ENCODE measurements around a stretch of chr5.

DNA sequence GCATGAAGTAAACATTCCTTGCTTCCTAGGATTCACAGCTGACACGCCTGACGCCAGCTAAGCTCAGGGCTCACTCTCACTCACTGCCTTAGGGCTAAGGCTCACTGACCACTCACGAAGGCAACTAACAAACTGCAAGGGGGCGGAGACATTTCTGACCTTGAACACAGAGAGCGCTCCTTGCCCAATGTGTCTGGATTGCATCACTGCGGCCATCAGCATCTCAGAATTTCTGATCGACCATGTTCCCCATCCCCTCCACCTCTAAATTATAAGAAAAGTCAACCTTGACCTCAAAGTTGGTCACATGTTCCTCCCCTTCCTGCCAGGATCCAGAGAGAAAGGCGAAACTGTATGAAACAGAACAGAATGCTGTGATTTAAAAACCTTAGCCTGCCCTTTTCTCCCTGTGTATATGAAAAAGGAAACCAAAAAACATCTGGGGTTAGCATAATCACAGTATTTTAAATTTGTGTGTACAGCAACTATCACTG is 372.5 kb downstream of the EBF1 start:
- RRBS, result no CpG with 5 or more reads among the region's 8 CpGs

DNA sequence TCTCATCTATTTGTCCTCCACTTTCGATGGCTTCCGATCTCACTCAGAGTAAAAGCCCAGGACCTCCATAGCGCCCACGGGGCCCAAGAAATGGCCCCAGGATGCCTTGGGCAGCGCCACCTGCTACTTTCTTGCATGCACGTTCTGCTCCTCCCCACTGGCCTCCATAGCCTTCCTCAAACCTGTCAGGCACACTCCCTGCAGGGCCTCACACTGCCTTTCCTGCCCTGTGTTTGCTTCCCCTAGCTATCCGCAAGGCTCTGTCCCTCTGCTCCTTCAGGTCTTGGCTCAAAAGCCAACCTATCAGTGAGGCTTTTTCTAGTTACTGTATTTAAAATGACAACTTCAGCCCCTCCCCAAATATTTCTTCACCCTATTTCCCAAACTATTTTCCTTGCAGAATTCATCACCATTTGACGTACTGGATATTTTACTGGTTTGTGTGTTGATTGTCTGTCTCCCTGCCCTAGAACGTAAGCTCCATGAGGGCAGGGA is 127.0 kb downstream of the EBF1 start:
- RRBS, result no CpG with 5 or more reads among the region's 9 CpGs

- RRBS, result 38% methylated on average over 1 of the region's 37 CpGs
These were observed 4.7 kb downstream of the EBF1 start for GRCh38 chr5:159094624-159095877.

- RRBS, result no CpG with 5 or more reads among the region's 6 CpGs
These were observed 120.9 kb upstream of the IL12B start for GRCh38 chr5:159451137-159451690.

DNA sequence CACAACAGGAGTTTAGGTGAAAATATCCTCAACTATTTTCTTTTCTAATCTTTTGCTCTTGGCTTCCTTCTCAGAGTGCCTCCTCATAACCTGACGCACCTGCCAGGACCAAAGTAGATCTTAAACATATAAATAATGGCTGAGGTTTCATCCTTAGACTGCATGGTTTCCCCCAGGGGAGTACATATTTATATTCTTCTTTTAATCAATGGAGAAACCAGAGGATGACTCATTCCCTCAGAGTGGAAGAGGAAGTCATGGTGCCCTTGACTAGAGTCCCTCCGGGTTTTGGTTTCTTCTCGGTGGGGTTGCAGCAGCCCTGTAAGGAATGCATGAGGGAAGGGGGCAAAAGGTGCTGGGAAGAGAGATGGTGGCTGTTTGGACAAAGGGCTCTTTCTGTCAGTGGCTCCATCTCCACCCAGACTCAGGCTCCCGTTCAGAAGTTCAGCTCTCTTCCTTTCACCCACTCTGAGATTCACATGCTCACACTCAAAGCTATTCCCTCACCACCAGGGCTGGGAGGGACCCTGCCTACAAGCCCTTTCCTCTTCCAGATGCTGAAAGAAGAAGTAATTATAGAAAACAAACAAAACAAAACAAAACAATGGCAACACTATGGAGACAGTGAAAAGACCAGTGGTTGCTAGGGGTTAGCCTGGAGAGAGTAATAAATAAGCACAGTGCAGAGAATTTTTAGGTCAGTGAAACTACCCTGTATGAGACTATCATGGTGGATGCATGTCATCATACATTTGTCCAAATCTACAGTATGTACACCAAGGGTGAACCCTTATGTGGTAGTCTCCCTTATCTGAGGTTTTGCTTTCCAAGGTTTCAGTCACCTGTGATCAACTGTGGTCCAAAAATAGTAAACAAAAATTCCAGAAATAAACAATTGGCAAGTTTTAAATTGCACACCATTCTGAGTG is 129.8 kb upstream of the IL12B start:
- RRBS, result no CpG with 5 or more reads among the region's 4 CpGs

- RRBS, result no CpG with 5 or more reads among the region's 7 CpGs
These were observed 128.9 kb upstream of the ADRA1B start for GRCh38 chr5:159787420-159787805.

- RRBS, result no CpG with 5 or more reads among the region's 6 CpGs
These were observed 5.0 kb upstream of the ADRA1B start for GRCh38 chr5:159911237-159911648.

GRCh38 chr5:159971744-159972423 is 37.1 kb upstream of the TTC1 start:
- RRBS, result 94% methylated on average over 31 of the region's 79 CpGs

DNA sequence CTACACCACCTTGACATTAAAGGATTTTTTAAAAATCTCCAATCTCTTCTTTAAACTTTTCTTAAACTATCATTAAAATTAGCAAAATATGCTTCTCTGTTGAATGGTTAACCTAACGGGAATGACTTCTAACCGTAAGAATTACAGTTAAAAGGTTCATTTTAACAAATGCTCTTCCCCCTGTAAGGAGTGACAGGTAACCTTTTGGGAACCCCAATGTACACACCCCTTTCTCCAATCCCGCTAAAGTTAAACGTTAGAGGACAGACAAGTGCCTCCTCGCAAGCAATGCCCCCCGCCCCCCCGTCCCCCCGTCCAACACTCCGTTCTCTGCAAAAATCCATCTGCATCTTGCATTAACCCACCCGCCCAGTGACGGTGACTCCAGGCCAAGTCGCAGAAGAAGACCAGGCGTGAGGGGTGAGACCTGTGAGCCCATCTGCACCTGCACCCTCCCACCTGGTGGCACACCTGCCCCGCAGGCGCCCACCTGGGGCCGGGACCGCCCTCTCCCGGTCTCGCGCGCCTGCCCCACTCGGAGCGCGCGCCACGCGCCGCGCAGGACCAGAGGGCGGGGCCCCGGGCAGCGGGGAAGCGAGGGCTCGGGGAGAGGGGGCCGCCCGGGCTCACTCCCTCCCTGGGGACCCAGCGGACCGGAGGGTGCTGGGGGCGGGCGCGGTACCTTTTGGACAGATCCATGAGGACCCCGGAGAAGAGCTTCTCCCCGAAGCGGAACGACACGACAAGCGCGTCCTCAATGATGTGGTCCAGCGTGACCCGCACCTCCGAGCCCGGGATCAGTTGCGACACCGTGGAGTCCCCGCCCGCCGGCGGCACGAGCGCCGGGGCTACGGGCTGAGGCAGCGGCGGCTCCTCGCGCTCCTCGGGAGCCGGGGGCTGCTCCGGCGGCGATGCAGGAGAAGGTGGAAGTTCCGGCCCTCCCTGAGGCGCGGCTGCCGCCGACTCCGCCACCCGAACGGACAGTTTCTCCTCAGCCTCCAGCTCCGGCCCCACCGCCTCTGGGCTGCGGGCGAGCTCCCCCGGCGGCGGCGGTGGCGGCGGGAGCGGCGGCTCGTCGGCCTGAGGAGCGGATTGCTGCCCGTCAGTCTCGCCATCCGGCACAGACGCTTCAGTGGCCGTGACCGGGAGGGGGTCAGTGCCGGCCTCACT is 742 bp downstream of the PWWP2A start:
- RRBS, result 2% methylated on average over 69 of the region's 101 CpGs

DNA sequence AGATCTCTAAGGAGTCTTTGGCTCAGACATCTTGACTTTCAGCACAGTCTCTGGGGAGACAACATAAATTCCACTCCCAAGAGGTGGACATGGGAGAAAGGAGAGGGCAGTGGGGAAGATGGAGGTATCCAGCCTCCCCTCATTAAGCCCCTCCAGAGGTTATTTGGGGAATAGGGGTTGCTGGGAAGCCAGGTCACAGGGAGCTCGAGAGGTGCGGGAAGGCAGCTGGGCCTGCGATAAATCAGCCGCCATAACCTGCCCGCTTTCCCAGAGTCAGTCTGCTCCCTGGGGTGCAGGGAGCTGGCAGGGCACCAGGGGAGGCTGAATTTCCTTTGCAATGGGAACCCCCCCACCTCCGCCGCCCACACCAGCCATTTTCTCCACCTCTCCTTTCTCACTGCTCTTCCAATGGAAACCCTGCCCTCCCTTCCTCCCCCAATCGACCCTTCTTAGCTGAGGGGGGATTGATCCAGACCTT is 54.0 kb upstream of the FABP6 start:
- RRBS, result no CpG with 5 or more reads among the region's 8 CpGs

DNA sequence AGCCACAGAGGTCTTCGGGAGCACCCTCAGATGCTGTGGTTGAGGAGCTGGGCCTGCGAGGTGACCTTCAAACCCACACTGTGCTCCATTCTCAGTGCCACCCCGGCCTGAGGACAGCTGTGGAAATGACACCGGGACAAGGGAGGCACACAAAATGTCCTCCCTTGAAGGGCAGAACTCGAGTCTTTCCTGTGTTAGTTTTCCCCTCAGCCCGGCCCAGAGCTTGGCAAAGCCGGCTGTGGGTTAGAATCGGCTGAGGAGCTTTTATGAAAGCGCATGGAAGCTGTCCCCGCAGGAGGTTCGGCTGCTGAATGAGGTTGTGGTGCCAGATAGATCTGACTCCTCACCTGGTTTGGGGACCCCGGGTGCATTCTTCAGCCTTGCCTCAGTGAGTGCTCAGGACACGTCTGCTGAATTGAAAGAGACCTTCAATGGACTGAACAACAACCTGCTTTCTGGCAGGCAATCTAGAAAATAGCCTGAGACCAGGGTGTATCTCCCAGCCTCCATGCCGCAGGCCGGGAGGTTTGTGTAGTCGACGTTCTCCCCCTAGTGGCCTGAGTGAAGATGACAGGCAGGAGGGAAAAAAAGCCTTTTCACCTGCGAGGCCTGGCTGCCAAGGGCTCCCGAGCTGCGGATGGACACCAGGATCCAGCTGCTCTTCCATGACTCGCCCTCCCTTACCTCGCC is 25.3 kb downstream of the C1QTNF2 start:
- RRBS, result 25% methylated on average over 5 of the region's 22 CpGs

GRCh38 chr5:160685174-160685883 is 166.7 kb downstream of the ATP10B start:
- RRBS, result no CpG with 5 or more reads among the region's 4 CpGs

DNA sequence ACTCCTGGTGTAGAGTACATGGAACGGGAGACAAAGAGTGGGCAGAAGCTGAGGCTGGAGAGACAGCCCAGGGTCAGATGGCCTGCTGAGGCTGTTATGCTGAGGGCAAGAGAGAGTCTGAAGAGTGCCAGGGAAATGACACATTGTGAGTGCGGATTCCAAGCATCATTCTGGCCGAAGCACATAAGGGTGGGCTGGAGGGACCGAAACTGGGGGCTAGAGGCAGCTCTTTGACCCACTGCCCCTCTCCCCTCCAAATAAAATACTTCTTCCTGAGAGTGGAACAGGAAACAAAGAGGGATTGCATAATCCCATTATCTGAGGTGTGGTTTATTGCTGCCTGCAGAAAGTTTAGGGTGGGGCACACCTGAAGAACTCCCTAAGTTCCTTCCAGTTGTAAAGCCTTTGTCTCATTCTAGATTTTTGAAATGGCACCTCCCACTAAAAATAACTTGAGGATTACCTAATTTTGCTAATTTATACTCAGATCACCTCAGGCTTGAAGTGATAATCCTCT is 158.0 kb downstream of the ATP10B start:
- RRBS, result no CpG with 5 or more reads among the region's 4 CpGs

DNA sequence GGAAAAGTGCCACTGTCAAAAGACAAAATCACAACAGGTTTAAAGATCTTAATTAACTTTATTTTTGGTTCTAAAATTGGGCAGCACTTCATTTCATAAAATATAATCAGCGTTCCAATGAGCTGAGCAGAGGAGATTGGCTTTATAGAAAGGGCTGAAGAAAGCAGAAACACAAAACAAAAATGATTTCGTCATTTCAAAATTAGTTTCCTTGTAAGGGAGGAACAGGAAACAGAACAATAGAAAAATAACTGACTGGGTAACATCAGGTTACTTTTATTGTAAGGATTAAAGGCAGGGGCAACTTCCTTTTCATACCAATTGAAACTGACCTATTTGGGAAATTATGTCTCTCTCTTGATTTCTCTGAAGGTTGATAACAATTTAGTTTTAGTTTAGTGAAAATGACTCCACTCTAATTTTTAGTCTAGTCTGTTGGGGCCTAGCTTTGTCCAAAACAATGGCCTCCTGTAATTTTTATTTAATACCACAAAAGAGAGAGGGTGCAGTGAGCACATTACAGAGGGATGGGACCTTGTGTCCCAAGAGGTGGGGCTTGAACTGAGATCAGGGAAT is 157.1 kb downstream of the ATP10B start:
- RRBS, result no CpG with 5 or more reads among the region's 2 CpGs

DNA sequence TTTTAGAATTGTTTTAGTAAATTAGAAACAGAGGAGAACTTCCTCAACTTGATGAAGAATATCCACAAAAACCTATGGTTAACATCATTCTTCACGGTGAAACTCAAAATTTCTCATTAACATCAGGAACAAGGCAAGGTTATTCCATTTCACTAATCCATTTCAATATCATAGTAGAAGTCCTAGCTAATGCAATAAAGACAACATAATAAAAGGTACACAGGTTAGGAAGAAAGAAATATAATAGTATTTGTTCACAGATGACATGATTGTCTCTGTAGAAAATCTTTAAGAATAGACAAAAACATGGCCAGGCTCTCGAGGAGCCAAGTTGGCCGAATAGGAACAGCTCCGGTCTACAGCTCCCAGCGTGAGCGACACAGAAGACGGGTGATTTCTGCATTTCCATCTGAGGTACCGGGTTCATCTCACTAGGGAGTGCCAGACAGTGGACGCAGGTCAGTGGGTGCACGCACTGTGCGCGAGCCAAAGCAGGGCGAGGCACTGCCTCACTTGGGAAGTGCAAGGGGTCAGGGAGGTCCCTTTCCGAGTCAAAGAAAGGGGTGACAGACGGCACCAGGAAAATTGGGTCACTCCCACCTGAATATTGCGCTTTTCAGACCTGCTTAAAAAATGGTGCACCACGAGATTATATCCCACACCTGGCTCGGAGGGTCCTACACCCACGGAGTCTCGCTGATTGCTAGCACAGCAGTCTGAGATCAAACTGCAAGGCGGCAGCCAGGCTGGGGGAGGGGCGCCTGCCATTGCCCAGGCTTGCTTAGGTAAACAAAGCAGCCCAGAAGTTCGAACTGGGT is 21.4 kb upstream of the ATP10B start:
- RRBS, result no CpG with 5 or more reads among the region's 23 CpGs

DNA sequence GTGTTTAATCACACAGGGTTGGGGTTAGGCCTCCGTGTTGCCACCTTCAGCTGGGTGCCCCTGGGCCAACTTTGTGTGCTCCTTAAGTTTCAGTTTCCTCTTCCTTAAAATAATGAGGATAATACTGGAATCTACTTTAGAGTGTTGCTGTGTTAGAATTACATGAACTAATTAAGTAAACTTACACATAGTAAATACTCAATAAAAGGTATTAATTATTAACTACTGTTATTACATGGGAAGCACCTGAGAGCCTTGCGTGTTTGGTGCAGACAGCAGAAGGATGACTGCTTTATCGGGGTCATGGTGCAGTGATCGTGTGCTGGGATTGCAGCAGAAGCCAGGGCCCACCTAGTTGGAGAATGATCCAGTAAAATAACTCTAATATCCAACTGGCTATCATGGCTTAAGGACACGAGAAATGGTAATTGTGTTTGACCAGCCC is 72.3 kb upstream of the ATP10B start:
- RRBS, result no CpG with 5 or more reads among the region's 5 CpGs

- RRBS, result no CpG with 5 or more reads among the region's 7 CpGs
These were observed 554.1 kb upstream of the CCNG1 start for GRCh38 chr5:162883371-162883691.

- RRBS, result no CpG with 5 or more reads among the region's 19 CpGs
These were observed 60.3 kb downstream of the MAT2B start for GRCh38 chr5:163565668-163566247.

DNA sequence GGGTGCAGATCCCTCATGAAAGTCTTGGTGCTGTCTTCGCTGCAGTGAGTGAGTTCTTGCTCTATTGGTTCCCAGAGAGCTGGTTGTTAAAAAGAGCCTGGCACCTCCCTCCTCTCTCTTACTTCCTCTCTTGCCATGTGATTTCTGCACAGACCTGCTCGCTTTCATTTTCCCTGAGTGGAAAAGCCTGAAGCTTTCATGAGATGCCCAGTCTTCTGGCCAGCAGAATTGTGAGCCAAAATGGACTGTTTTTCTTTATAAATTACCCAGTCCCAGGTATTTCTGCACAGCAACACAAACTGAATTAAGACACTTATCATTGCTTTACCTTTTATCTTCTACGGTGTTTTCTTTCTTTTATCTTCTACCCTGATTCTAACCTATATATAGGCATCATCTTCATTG is 221.7 kb downstream of the MAT2B start:
- RRBS, result no CpG with 5 or more reads among the region's 3 CpGs

Data from HCT116 (cell line).